Mesangial cell (primary cell): ENCODE measurements around the gene COPS9.

DNA sequence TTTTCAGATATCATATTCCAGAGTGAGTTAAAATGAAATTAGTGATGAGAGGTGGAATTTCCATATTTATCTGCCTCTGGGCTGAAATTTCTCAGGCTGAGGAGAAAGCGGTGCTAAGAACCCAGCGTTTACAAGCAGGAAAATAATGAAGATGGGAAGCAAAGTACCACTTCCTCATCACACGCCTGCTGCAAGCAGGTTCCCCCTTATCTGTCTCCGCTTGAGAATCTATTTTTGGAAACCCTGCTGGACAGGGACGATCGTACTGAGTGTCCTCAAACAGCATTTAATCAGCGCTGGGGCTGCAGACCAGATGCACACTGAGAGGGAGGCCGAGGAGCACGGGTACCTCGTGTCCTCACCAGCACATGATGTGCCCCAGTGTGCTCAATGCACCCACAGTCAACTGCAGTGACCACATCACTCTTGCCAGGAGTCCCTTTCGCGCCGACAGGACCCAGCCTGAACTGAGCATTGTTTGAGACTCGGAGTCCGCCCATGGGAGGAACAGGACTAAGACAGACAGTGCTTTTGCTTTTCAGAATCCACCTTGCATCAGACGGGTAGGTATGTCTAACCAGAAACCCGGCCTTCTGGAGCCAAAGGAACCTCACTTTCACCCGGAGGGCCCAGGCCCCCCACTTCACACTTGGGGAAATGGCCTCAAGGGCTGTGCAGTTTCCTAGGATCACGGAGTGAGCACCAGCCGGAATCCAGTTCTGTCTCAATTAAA, 160.3 kb downstream of the HDAC4 start:
- RAMPAGE, long total RNA, result no peak

- RAMPAGE, long total RNA, result no peak
Measured at GRCh38 chr2:239269238-239269805, 131.5 kb downstream of the HDAC4 start.

DNA sequence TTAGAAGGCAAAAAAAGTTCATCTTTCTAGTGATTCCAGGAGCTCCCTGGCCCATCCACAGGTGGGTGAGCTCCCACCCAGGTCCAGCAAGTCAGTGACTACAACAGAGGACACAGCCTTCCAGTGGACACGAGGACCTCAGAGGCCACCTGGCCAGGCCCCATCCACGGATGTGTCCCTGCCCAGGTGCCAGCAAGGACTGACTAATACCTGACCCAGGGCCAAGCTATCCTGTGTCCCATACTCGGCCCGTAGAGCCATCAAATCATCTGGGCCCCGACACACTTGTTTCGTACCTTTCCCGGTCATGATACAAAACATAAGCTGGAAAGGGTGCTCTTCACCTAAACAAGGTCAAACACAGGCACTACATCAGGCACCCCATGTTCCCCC, 94.6 kb downstream of the HDAC4 start:
- RAMPAGE, long total RNA, result no peak

GRCh38 chr2:239329231-239330293, 71.3 kb downstream of the HDAC4 start:
- RAMPAGE, long total RNA, result no peak

- RAMPAGE, long total RNA, result no peak
Measured at GRCh38 chr2:239352060-239352990, 48.5 kb downstream of the HDAC4 start.

DNA sequence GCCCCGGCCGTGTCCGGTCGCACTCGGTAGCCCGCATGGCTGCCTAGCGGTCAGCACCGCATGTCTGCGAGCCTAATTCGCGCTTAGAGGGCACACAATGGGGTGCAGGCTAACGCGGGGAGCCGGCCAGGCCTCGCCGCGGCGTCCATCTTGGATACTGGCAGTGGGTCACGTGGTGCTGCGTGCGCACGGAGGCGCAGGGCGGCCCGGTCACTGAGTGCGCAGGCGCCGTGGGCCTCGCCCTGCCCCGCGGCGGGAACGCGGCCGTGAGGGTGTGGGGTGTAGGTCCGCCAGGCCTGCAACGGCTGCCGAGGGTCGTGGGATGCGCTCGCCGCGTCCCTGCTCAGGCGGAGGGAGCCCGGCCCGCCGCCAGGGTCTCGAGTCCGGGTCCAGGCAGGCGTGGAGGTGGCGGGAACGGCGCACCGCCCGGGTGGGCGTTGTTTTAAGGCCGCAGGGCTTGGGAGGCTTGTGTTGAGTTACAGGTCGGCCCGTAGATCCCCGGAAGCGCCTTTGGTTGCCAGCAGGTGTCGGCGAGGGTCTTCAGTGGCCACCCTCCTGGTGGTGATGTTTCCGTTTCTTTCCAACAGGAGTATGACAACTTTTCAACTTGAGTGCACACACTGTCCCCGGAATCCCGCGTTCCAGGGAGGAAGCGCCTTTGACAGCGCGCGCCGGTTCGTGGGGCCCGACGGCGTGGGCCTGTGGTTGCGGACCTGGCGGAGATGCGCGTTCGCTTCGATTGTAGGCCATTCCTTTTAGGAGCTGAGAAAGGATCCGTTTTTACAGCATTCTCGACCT, 867 bp upstream of the HDAC4 start:
- RAMPAGE, long total RNA, result no peak

GRCh38 chr2:239684513-239685017, 283.7 kb upstream of the HDAC4 start:
- RAMPAGE, long total RNA, result no peak

DNA sequence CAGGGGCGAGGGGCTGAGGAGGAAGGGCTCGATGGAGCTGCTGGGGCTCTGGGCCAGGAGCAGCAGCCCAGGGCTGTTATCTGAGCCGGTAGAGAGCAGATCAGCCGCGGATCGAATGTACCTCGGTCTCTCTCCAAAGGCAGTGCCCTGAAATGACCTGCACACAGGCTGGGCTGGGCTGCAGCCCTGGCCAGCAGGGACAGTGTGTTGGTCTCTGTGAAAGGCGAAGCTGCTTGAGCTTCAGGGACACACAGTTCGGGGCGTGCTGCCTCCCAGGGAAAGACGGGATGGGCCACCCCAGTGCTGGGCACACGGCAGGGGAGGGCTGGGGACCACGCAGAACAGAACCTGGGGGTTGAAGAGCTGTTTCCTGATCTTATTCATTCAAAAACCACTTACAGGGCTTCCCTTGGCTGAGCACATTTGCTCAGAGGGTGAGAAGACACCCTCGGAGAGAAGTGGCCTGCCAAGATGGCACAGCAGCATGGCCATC, 290.5 kb upstream of the HDAC4 start:
- RAMPAGE, long total RNA, result no peak

GRCh38 chr2:239965407-239965754, 59.8 kb downstream of the NDUFA10 start:
- RAMPAGE, long total RNA, result no peak

DNA sequence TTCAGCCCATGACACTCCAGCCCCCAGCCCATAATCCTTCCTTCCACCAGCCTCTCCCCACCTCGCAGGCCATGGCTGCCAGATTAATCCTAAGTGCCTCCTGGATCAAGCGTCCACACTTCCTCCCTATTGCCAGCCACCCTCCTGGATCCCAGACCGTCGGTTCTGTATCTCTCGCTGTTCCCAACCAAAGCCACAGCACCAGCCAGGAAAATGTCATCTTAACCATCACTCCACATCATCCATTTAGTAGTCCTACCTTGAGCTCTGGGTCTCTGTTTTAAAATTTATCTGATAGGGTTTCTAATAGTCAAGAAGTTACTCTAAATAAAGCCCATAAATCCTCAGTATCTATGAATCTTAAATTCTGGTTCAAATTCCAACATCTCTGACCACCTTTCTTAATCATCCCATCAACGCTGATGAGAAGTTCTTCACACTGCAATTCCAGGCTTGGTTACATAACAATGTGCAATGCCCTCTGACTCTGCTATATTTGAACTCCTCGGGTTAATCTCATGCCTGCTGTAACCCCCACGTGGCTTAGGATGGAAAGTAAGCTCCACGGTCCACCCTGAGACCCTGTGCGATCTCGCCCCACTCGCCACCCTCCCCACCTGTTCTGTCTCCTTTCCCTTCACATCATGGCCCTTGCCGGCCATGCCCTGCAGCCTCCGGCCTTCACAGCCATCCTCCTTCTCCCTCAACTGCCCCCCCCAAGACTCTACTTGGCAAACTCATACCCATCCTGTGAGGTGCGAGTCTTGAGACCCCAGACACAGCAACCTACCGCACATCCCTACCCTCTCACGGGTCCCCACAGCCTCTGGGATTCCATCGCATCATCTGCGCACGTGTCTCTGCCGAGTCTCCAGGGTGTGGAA, 49.2 kb downstream of the NDUFA10 start:
- RAMPAGE, long total RNA, result no peak

- RAMPAGE, long total RNA, result no peak
Measured at GRCh38 chr2:240126892-240127158, 9.3 kb downstream of the COPS9 start.

GRCh38 chr2:240136203-240137239, at the start of gene COPS9:
COPS9 (minus strand) TSS chr2:240136305.
- RAMPAGE, long total RNA, result start-site peak on the minus strand at chr2:240136282-240136305, 309 reads

- RAMPAGE, long total RNA, result no peak
Measured at GRCh38 chr2:240249569-240250580, 109.4 kb upstream of the OTOS start.

DNA sequence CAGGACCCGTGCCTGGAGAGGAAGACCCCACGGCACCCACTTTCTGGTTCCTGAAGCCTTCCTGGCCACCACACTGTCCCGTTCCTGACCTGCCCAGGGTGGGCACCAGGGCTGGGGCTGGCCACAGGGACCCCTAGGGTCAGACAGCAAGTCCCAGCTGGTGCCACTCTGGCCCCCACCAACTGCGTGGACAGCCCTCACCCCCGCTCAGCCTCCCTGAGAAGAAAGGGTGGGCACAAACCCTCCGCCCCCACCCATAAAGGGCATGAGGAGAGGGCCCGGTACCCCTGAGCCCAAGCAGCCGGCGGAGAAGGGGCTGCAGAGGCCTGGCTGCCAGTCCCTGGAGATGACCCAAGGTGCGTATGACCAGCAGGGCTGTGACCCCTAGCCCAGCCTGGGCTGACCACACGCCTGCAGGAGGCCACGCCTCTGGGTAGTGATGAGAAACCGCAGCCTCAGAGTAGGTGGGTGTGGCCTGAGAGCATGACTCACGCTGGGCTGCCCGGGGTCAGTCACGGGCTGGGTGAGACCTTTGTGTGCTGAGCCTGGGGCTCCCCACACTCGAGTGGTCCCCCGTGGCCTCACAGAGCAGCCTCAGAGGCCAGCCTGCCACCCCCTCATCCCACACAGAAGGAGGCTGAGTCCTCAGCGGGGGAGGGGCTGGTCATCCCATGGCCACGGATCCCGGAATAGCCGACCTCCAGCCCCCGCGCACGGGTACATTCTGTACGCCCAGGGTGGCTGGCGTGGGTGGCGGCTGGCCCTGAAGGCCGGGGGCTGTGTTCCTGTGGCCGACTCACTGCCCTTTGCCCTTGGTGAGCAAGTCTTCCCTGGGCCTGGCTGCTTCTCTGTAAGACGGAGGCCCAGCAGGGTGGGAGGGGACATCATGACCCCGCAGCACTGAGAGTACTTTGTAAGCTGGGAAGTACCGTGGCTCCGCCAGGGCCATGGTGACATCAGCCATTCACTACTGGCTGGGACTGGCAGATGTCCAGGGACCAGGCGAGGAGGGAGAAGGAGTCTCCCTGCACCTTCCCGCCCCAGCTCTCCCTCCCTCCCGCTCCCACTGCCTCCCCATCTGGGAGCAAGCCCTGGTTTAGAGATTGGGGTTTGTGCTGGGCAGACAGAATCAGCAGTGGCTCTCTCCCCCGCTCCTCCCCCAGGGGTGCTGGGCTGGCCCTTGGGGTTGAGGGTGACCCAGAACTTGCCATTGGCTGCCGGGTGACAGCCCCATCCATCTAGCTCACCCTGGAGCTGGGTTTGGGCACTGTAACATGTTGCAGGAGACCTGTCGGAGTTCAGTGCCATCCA, 110.8 kb upstream of the OTOS start:
- RAMPAGE, long total RNA, result no peak

GRCh38 chr2:240387577-240388047, 47.9 kb upstream of the GPC1 start:
- RAMPAGE, long total RNA, result no peak

DNA sequence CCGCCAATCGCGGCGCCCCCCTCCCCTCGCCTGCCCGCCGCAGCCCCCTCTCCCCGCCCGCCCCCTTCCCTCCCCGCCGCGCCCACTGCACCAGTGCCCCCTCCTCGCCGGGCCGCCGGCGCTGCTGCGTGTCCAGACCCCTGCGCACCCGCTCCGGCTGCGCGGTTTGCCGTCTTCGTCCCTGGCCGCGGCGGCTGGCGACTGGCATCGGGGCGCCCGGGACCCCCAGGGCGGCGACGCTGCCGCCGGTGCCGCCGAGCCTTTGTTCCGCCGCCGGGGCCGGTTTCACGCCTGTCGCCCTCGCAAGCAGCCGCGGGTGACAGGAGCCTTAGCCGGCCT, 18.1 kb downstream of the GPC1 start:
- RAMPAGE, long total RNA, result no peak

DNA sequence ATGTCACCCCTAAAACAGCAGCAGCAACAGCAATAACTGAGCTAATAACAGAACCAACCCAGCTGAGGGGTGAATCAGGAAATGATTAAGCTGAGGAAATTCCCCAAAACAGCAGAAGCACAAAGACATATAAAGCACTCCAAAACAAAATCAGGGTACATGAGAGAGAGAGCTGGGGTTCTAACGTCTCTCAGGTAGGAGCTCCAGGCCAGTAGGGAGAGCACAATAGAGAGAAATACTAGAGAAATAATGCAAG, 43.8 kb downstream of the ANKMY1 start:
- RAMPAGE, long total RNA, result no peak

GRCh38 chr2:240567686-240568279, 501 bp upstream of the RNPEPL1 start:
- RAMPAGE, long total RNA, result no peak

- RAMPAGE, long total RNA, result no peak
Measured at GRCh38 chr2:240579488-240580737, 6.6 kb upstream of the CAPN10 start.

- RAMPAGE, long total RNA, result no peak
Measured at GRCh38 chr2:240775703-240776509, 44.1 kb downstream of the KIF1A start.